Heart right ventricle (tissue), 2 donors: ENCODE data around the gene PDC.

- PRO-cap, 2 experiments, result no peak in any of the 2 experiments
These were observed at the start of gene PDC for GRCh38 chr1:186460958-186461284. TSS of gene PDC (minus strand) at chr1:186461114.

DNA sequence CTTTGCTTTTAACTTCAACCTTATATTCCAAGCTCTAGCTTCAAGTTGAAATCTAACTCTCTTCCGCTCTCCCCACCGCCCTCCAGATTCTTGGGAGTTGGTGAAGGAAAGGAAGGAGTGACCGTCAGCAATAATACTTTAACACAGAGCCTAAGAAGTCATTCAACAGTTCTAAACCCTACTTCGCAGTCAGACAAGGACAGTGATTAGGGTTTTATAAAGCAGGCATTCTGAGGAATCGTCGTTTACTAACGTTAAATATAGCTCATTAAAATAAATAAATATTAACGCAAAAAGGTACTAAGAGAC is 2.7 kb downstream of the BRINP3 start:
- PRO-cap, 2 experiments, result no peak in any of the 2 experiments

DNA sequence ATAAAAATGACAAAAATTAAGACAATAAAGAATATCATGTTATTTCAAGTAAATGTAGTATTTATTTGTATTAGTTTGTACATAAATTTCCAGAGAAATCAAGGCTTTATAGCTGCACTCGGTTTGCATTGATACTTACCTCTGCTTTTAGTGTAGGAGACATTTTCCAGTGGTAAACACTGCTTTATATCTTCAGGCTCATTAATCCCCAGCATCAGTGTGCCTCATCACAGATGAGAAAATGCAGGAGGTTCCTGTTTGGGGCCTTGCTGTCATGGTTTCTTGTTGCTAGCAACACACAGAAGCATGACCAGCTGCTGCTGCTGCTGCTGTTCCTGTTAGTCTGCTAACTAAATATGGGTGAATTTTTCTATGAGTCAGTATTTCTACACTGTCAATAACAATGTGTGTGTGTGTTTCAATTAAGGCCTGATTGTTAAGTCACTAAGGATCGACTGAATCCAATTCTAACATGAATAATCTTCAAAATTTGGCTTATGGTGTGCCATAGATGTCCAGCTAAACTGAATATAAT is 85.8 kb upstream of the RGS1 start:
- PRO-cap, 2 experiments, result no peak in any of the 2 experiments

DNA sequence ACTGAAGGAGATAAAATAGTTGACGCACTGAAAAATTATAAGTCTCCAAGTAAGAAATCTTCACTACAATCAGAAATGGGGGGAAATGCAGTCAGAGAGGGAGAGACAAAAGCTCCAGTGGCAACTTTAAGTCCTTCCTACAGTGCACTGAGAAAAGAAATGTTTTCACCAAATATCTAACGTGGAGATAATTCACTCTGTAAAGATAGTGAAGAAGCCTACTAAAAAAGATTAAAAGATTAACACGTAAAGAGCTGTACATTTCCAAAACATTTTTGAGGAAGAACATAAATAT is 7.1 kb upstream of the RGS2 start:
- PRO-cap, 2 experiments, result no peak in any of the 2 experiments

DNA sequence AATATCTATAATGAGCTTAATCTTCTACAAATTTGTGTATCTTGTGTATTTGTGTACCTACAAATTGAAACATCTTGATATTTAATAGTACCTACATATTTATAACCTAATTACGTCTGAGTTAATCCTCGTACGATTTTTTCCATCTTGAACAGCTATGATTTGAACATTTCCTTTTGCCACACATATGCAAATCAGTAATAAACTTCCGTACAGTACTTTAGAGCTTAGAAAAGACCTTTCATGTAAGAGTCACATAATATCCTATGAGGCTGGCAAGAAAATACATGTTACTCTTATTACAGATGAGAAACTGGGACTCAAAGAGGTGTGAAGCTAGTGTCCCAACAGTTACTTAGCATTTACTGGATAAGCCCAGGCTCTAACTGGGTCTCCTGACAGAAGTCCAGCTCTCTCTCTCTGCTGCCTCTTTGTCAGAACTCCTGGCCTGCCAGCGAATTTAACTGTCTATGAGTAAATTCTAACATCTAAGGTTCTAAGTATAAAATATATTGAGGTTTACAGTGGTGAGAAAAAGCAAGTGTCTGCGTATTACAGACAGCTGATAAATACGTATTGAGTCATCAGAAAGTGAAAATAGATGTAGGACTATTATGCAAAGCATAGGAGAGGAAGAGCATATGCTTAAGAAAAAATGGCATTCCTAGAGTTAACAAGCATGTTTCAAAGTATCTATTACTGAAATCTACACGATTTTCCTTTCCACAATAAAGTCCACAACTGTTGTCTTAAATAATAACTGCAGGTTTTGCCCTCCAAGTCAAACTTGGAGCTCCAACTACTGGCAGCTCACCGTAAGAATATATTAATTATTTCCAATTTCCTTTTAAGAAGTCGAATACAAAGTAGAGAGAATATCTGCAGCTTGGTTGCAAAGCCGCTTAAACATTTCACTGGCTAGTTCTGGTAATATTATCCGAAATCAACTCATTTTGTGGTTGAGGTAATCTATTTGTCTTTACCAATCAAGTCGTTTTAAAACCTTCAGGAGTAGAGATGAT is 1.6 kb upstream of the RGS2 start:
- PRO-cap, 2 experiments, result no peak in any of the 2 experiments

DNA sequence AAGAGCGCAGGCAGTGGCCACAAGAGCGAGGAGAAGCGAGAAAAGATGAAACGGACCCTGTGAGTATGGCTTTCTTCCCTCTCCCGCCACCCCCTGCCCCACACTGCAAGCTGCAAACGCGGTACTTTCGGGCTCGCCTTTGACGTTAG is 158 bp downstream of the RGS2 start:
- PRO-cap, 2 experiments, result no peak in any of the 2 experiments

- PRO-cap, 2 experiments, result no peak in any of the 2 experiments
These were observed 477 bp upstream of the B3GALT2 start for GRCh38 chr1:193186922-193187258.

DNA sequence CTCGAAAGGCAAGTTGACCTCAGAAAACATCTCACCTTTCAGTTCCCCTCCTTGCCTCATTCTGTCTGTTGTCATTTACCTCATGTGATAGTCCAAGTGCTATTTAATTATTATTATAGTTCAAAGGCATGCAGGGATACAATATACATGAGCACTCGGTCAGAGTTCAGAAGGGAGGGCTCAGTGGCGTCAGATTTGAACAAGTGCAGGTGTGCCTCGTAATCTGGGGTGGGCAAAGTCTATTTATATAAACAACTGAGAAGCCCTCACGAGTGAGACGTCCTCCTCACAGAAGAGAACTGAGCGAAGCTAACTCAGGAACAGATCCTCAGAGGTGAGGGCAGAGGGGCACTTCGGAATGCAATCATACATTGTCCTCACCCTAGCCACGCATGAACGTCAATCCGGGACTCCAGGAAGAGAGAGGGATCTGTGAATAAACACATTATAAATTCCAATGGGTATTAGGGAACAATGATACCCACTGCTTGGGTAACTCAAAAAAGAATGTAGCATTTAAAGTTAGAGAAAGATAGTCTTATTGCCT is 127.0 kb upstream of the B3GALT2 start:
- PRO-cap, 2 experiments, result no peak in any of the 2 experiments

DNA sequence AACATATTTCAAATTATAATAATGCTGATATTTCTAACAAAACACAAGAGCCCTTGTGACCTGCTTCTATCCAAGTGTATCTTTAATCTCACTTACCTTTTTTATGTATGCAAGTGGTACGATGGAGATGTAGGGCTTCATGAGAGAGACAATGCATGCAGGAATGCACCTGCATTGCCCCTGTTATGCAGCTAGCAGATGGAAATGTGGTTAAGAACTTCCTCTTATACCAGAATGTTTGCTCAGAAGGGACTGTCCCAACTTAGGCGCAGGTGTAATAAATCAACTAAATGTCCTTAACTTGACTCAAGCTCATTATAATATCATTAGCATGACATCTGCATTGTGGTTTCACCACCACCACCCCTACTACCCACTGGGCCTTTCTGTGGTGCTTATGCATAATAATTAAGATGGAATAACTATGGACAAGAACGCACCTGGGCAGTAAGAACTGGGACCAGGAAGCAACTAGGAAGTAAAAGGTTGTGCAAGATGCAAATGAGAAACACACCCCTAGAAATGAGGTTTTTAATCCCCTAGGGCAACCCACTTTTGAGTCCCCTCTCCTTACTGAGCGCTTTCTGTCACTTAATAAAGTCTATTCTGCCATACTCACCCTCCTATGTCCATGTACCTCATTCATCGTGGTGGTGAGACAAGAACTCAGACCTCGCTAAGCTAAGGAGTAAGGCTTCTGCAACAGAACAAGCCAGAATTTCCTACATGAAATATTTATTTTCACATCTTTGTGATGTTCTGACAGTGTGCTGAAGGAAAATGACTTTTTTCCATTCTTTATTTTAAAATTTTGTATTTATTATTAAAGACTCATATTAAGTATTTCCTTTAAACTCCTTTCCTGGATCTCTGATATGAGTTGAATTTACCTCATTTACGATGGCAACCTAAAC is 1103.3 kb upstream of the B3GALT2 start:
- PRO-cap, 2 experiments, result no peak in any of the 2 experiments

GRCh38 chr1:195721390-195722143 is 886.7 kb downstream of the KCNT2 start:
- PRO-cap, 2 experiments, result no peak in any of the 2 experiments

- PRO-cap, 2 experiments, result no peak in any of the 2 experiments
These were observed 207.4 kb downstream of the KCNT2 start for GRCh38 chr1:196400733-196401416.

DNA sequence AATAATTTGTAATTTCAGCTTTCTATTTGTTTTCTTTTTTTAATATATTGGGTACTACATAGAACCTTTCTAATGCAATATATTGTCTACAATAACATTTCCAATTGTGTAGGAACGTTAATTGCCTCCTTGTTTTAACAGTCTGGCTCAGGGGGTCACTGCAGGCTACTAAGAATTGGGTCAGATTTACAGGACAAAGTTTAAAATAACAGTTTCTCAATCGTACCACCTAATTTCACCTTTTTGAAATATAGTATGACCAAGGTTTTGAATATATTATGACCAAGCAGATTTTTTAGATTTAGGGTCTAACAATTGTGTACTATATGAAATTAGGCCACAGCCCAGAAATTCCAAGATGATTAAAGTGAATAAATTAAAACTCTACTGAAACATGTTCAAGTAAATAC is 2.5 kb downstream of the CFH start:
- PRO-cap, 2 experiments, result no peak in any of the 2 experiments

- PRO-cap, 2 experiments, result no peak in any of the 2 experiments
These were observed 1.4 kb downstream of the ZBTB41 start for GRCh38 chr1:197199528-197200292.

DNA sequence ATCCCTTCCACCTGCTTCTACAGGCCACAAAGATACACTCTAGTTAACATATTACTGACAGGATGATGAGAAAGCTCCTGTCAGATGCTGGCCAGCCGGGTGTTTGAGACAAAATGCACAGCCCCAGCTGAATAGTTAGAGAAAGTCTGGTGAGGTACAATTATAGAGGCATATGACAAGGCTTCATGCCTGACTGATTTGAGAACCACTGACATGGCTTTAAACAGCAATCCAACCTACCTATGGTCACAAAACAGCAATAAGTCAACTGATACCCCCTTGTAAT is 137.0 kb downstream of the DENND1B start:
- PRO-cap, 2 experiments, result peak in 2 of 2 experiments; most common minus-strand start position 105 of the sequence (in 2)

- PRO-cap, 2 experiments, result no peak in any of the 2 experiments
These were observed 99.5 kb downstream of the DENND1B start for GRCh38 chr1:197675835-197676170.

DNA sequence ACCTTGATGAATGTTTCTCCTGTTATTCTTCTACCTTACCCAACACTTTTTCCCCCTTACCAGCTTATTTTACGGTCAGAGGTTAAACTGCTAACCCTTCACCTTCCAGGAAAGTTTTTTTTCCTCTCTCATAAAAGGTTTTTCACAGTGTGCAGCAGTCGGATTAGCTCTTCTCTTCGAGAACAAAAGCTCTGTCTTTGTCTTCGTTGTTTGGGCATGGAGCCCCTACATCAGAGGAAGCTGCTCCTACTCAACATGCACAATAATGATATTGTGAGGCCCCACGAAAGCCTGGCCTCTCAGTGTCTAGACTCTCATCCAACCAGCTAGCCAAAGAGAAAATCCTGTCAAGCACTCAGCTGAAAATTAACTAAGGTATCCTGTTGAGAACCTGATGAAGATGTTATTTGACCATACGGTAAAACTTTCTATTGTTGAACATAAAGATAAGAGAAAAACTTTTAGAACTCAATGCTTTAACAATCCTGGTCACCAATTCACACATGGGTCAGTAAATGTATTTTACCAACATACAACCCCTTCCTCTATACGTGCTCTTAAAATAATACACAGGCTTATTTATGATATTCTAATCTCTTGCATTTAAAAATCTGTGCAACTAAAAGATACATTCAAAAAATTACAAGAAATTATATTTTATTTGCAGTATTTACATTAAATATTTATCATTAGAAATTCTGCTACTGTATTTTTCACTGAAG is 41.8 kb downstream of the DENND1B start:
- PRO-cap, 2 experiments, result no peak in any of the 2 experiments

DNA sequence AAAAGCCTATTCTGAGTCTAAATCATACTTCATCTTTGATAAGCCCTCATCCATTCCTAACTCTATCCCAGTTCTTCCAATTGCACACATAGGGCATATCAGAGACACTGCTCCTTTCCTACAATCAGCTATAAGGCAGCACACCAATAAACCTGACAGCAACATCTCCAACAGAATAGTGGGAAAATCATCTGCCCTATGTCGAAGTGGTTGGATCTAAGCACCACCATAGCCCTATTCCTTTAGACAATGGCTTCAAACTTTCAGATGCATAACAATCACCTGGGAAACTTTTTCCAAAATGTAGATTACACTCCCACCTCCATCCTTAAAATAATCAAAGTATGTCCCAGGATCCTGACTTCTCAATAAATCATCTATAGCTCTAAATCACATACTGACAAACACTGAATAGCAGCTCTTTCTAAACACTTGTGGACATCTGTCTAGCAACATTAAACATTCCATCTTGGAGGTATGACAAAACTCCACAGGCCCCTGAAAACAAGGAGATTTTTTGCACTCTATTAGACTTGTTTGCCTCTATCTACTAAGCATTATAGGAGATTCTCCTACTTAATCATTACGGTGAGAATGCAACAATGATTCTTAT is 38.1 kb downstream of the DENND1B start:
- PRO-cap, 2 experiments, result no peak in any of the 2 experiments

DNA sequence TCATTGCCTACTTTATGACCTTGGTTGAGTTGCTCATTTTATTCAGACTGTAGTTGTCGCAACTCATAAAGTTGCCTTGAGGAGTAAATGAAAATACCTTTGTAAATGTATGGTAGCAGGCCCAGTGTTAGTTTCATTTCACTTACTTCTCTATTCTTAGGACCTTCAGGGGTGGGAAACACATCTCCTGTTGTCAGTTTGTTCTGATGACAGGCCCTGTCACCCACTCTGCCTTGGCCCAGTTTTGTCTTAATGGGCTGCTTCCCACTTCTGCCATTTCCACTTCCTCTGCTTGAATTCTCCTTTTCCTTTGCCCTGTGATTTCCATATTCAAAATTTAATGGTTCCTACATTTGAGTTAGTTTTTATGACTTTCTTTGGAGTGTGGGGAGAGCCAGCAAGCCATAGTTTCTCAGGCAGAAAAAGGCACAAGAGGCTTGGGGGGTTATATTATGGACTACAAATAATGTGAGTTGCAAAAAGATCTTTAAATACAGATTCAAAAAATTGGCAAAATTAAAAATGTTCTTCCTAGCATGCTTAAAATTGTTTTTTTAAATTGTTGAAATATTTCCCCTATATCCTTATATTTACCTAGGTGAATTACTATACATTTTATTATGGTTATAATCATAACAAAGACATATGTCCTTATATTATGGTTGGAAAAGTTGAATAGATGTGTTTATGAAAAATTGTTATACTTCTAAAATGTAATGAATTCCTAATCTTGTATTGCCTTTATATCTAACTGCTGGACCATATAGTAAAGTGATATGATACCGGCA is 5.8 kb downstream of the NEK7 start:
- PRO-cap, 2 experiments, result no peak in any of the 2 experiments

DNA sequence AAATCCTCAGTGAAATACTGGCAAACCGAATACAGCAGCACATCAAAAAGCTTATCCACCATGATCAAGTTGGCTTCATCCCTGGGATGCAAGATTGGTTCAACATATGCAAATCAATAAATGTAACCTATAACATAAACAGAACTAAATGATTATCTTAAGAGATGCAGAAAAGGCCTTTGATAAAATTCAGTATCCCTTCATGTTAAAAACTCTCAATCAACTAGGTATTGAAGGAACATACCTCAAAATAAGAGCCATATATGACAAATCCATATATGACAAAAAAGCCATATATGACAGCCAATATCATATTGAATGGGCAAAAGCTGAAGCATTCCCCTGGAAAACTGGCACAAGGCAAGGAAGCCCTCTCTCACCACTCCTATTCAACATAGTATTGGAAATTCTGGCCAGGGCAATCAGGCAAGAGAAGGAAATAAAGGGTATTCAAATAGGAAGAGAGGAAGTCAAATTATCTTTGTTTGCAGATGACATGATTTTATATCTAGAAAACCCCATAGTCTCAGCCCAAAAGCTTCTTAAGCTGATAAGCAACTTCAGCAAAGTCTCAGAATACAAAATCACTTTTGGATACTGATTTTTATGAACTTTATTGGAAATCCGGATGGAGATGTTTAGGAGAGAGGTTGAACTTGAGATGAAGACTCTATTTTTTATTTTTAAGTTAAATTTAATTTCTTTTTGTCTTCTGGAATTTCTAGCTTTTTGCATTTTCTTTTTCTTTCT is 36.9 kb downstream of the NEK7 start:
- PRO-cap, 2 experiments, result no peak in any of the 2 experiments

DNA sequence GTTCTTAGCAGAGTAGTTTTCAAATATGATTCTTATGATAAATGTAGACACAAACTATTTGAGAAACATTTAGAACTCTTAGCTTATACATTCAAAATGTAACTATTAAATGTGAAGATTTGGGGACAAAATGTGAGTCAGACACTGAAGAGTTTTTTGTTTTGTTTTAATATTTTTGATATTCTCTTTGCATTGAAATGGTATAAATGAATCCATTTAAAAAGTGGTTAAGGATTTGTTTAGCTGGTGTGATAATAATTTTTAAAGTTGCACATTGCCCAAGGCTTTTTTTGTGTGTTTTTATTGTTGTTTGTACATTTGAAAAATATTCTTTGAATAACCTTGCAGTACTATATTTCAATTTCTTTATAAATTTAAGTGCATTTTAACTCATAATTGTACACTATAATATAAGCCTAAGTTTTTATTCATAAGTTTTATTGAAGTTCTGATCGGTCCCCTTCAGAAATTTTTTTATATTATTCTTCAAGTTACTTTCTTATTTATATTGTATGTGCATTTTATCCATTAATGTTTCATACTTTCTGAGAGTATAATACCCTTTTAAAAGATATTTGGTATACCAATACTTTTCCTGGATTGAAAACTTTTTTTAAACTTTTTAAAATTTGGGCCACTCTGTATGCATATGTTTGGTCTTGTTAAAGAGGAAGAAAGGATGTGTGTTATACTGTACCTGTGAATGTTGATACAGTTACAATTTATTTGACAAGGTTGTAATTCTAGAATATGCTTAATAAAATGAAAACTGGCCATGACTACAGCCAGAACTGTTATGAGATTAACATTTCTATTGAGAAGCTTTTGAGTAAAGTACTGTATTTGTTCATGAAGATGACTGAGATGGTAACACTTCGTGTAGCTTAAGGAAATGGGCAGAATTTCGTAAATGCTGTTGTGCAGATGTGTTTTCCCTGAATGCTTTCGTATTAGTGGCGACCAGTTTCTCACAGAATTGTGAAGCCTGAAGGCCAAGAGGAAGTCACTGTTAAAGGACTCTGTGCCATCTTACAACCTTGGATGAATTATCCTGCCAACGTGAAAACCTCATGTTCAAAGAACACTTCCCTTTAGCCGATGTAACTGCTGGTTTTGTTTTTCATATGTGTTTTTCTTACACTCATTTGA is 163.6 kb downstream of the NEK7 start:
- PRO-cap, 2 experiments, result no peak in any of the 2 experiments